H1 (cell line): ENCODE results near the gene GRIK5.

DNA sequence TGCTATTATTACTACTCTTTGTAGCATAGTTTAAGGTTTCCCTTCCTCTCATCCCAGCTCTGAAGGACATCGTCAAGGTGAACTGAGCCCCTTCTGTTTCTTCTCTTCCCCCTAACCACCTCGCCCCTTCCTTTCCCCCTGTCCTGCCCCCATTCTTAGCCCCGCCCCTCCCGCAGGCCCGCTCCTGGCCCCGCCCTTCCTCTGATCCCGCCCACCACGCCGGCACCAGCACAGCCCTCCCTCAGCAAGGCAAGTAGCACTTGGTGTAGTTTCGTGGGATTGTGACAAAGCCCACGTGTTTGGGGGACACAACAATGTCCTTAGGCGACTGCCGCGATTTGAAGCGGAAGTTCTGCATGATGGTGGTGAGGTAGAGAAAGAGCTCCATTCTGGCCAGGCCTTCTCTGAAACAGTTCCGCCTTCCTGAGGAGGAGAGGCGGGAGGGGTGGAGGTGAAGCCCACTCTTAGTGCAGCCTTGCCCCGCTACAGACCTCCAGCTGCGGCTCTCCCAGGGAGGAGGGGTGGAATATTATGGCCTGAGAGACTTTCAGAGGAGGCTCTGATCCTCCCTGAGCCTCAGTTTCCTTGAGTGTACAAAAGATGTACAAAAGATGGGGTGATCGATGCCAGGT is 26.3 kb upstream of the CYP2A7 start:
- RRBS, result no CpG with 5 or more reads among the region's 20 CpGs
CAGE:
- cytosol, long polyA plus RNA, result no peak
- long polyA plus RNA, result no peak
- nucleus, long polyA plus RNA, result no peak

GRCh38 chr19:41219567-41219837 is 479 bp downstream of the AXL start:
- RRBS, result 45% methylated on average over 1 of the region's 4 CpGs
CAGE:
- cytosol, long polyA plus RNA, result no peak
- long polyA plus RNA, result no peak
- nucleus, long polyA plus RNA, result no peak

DNA sequence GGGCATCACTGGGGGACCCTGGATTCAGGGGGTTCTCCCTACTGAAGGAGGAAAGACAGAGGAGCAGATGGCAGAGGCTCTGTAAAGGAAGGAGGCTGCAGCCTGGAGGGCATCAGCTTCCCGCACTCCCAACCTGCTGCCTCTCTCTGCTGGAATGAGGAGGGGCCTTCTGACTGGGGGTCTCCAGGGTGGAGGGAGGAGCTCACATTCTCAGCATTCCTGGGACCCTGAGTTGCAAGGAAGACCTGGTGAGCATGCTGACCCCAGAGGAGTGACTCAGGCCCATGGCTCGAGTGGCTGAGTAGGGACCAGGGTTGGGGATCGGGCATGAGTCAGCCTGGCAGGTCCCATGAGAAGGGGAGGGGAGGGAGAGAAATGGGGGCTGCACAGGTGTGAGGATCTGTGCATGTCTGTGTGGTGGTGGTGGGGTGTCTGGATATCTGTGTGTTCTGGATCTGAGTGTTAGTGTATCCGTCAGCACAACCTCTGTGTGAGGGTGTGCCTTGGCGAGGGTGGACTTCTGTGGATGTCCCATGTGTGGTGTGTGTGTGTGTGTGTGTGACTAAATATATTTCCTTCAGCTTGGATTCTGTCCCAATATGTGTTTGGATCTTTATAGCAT is 4.5 kb downstream of the AXL start:
- RRBS, result no CpG with 5 or more reads among the region's 5 CpGs
CAGE:
- cytosol, long polyA plus RNA, result no peak
- long polyA plus RNA, result no peak
- nucleus, long polyA plus RNA, result no peak

GRCh38 chr19:41310814-41311197 is 834 bp downstream of the CCDC97 start:
- RRBS, result no CpG with 5 or more reads among the region's 9 CpGs
CAGE:
- cytosol, long polyA plus RNA, result no peak
- long polyA plus RNA, result no peak
- nucleus, long polyA plus RNA, result no peak

DNA sequence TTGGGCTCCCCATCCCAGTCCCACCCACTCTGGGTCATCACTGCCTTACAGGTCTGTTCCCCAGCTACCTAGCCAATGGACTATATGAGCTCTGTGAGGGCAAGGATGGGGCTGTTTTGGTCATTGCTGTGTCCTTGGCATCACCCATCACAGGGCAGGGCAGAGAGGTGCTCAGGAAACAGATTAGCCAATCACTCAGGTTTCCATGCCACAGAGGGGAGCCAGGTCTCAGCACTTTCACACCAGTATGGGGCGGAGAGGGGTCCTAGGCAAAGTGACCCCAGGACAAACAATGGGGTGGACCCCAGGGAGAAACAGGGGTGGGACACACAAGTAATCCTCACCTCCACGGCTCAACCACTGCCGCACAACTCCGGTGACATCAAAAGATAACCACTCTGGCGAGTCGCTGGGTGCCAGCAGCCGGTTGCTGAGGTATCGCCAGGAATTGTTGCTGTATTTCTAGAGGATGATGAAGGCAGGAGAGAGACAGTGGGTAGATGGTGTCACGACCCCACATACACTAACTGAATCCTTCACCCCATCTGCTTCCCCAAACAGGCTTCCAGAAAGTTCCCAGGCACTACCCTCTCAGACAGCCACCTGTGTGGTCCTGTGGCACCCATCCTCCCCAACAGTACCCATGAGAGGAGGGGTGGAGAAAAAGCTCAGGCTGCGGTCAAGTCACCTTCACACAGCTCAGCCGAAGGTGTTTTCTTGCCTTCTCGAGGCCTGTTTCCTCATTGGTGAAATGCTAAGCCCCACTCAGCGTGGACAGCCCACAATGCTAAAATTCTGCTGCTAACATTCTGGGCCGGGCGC is 9.1 kb downstream of the TGFB1 start:
- RRBS, result 98% methylated on average over 4 of the region's 15 CpGs
CAGE:
- cytosol, long polyA plus RNA, result no peak
- long polyA plus RNA, result no peak
- nucleus, long polyA plus RNA, result no peak

DNA sequence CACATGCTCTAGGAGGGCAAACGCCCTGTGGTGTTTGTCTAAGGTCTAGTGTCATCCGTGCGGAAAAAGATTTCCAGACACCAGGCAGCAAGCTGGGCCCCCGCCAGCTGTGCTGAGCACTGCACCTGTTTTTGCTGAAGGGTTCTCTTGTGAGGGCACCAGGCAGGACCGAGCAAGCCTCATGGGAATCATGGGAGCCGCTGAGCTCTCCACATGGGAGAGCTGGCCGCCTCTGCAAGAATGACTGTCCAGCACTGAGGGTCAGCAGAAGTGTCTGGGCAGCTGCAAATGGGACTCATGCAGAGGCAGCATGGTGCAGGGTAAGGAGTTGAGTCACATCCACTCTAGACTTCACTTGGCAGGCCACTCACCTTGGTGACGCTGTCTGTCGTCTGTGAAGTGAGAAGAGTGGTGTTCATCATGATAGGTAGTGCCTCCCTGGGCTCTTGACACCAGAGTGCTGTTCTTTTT is 12.0 kb downstream of the B3GNT8 start:
- RRBS, result no CpG with 5 or more reads among the region's 9 CpGs
CAGE:
- cytosol, long polyA plus RNA, result no peak
- long polyA plus RNA, result no peak
- nucleus, long polyA plus RNA, result no peak

GRCh38 chr19:41456526-41456952 is 13.6 kb downstream of the ERICH4 start:
- RRBS, result no CpG with 5 or more reads among the region's 4 CpGs
CAGE:
- cytosol, long polyA plus RNA, result no peak
- long polyA plus RNA, result no peak
- nucleus, long polyA plus RNA, result no peak

DNA sequence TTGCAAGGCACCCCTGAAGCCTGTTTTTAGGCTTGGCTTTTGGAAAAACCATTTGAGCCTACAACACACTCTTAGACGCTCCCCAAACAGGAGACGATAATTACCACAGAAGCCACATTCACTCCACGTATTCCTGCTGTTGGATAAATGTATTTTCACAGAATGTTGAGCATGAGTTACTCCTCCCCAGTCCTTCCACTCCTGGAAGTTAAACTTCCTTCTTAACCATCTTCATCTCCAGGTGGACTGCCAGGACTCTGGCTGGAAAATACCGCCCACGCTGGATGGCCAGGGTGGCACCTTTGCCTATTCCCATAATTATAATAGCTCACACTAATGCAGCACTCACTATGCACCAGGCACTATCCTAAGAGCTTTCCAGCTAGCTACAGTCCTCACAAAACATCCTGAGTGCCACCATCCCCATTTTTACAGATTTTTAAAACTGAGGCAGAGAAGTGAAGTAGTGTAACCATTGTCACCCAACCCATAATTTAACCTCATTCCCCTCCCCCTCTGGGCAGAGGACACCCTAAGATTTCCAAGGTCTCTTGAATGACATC is 18.3 kb downstream of the CEACAM6 start:
- RRBS, result no CpG with 5 or more reads among the region's 5 CpGs
CAGE:
- cytosol, long polyA plus RNA, result no peak
- long polyA plus RNA, result no peak
- nucleus, long polyA plus RNA, result no peak

DNA sequence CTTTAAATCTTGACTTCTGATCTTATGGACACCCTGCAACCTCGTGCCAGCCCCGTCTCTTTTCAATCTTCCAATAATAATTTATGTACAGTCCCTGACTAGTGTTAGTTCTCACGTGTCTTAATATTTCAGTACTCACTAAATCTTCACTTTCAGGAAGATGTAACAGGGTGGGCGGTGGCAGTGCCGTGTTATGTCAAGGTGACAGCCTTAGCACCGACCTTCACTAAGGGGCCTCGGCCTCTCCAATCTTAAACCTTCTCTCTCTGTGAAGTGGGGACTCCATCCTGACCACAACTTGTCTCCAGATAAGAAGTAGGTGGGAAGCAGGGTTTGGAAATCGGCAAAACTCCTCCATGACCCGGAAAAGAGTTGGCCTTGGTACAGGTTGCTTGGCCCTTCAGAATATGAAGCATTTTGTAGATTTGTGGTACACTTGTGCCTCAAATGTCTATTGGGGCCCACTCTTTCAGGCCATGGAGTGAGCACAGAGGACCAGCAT is 1.8 kb downstream of the RPS19 start:
- RRBS, result no CpG with 5 or more reads among the region's 9 CpGs
CAGE:
- cytosol, long polyA plus RNA, result no peak
- long polyA plus RNA, result no peak
- nucleus, long polyA plus RNA, result no peak

- RRBS, result no CpG with 5 or more reads among the region's 26 CpGs
CAGE:
- cytosol, long polyA plus RNA, result no peak
- long polyA plus RNA, result no peak
- nucleus, long polyA plus RNA, result no peak
These were observed 19.0 kb downstream of the ERFL start for GRCh38 chr19:41908928-41910068.

DNA sequence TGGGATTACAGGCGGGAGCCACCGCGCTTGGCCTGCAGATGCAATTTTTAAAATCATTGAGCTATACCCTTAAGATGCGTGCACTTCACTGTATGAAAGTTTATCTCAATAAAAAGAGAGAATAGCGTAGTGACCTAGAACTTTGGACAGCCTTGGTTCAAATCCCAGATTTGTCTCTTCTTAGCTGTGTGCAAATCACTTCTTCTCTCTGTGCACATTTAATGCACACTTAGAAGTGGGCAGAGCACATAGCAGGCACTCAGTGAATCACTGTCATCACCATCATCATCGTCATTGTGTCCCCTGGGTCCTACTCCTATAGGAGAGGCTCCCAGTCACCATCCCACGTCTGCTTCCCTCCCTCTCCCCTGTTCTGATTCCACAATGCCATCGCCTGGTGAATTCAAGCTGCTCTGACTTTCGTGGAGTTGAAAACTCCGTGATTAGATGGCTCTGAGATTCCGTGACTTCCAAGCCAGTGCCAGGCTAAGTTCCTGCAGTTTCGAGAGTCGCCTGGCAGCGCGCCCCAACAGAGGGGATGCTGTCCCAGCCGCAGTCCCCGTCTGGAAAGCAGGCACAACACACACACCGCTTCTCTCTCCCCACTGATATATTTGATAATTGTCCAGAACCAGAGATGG is 7.0 kb upstream of the RABAC1 start:
- RRBS, result no CpG with 5 or more reads among the region's 18 CpGs
CAGE:
- cytosol, long polyA plus RNA, result no peak
- long polyA plus RNA, result no peak
- nucleus, long polyA plus RNA, result no peak

- RRBS, result 2% methylated on average over 3 of the region's 23 CpGs
CAGE:
- cytosol, long polyA plus RNA, result no peak
- long polyA plus RNA, result no peak
- nucleus, long polyA plus RNA, result start-site peak on the minus strand at chr19:42070188-42070226, 53 reads
These were observed at the start of gene GRIK5 for GRCh38 chr19:42069984-42070639. GRIK5 (minus strand) TSS chr19:42070206.

DNA sequence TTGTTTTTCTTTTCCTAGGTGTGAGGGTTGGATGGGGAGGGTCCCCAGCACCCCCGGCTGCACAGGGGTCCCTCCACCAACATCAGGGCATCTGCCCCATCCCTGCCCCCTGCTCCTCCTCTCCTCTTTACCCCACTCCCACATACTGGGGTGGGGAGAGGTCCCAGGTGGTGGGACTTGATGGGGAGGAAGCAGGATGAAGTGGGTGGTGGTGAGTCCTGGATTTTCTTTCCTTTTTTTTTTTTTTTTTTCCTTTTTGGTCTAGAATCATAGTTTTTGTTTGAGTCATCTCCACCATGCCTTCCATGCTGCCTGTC is 12.3 kb downstream of the ZNF574 start:
- RRBS, result no CpG with 5 or more reads among the region's 1 CpG
CAGE:
- cytosol, long polyA plus RNA, result no peak
- long polyA plus RNA, result no peak
- nucleus, long polyA plus RNA, result no peak

DNA sequence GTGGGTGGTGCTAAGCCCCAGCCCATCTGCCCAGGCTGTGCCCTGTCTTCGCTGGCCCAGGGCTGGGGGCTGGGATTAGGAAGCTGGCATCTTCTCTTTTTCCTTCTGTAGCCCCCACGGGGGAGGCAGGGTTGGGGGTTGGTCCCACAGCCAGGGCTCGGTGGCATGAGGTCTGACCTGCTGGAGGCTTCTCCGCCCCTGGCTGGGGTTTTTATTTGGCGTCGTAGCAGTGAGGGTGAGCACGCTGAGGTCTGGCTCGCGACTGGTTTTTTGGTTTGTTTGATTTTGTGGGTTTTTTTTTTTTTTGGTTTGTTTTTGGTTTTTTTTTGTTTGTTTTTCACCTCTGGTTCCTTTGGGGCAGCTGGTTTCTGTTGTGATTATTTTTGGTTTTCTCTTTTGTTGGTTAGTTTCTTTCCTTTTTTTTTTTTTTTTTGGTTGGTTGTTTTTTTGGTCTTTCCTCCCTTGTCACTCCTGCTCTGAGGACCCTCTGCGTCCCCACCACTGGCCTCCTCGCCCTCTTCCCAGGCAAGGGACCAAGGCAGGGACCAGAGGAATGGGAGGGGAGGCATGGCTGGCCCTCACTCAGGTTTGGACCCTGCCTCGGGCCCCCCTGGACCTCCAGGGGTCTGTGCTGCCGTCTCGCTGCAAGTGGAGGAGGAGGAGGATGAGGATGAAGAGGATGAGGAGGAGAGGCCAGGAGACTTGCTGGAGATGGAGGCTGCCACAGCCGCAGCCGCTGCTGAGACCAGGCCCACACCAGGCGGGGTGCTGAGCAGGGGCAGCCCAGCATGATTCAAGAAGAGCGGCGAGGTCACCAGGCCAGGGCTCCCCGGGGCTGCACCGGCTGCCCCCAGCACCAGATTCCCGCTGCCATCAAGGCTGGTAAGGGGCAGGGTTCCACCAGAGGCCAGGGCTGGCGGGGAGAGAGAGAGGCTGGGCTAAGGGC is 15.0 kb downstream of the ZNF574 start:
- RRBS, result 75% methylated on average over 2 of the region's 23 CpGs
CAGE:
- cytosol, long polyA plus RNA, result no peak
- long polyA plus RNA, result start-site peak on the minus strand centred at position 488 of the sequence, 69 bp wide, 38 and 32 reads in 2 replicates
- nucleus, long polyA plus RNA, result start-site peak on the minus strand centred at position 505 of the sequence, 37 bp wide, 36 reads

- RRBS, result no CpG with 5 or more reads among the region's 6 CpGs
CAGE:
- cytosol, long polyA plus RNA, result no peak
- long polyA plus RNA, result no peak
- nucleus, long polyA plus RNA, result no peak
These were observed 22.8 kb downstream of the ZNF574 start for GRCh38 chr19:42098683-42099267.

DNA sequence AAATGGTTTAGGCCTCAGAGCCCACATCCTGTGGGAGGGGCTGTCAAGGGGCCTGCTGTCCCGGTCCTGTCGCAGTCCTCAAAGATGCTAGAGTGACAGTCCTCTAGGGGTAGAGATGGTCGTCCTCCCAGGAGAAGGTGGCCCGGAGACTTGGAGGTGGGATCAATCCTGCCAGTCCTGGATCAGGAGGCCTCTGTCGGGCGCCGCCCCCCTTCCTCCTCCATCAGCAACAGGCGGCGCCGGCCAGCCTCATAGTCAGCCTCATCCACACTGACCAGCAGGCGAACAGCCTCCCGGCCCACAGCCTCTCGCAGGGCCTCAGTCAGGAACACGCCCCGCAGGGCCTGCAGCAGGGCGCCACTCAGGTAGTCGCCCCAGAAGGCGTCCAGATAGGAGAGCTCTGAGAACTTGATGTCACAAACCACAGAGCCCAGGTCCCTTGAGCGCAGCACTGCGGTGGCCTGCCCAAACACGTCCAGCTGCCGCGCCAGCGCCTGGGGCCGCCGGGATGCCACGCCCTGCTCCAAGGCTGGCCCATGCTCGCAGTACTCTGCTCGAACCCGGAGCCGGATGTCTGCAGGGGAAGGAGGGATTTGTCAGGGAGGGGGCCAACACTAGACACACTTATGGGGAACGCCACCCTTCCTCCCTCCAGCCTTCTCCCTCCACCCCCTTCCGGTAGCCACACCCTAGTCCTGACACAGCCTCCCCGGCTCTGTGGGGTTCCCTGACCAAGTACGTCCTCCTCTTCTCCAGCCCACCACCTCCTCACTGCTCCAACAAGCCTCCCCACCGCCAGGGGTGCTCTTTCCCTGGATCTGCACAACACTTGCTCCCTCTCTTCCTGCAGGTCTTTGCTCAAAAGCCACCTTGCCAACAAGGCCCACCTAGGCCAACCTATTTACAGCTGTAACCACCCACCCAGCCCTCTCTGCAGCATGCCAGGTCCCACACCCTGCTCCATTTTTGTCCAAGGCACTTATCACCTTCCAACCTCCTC is 17.9 kb downstream of the DEDD2 start:
- RRBS, result 89% methylated on average over 15 of the region's 36 CpGs
CAGE:
- cytosol, long polyA plus RNA, result no peak
- long polyA plus RNA, result no peak
- nucleus, long polyA plus RNA, result no peak

GRCh38 chr19:42252774-42252954 is 2.3 kb downstream of the ERF start:
- RRBS, result no CpG with 5 or more reads among the region's 6 CpGs
CAGE:
- cytosol, long polyA plus RNA, result no peak
- long polyA plus RNA, result no peak
- nucleus, long polyA plus RNA, result no peak

DNA sequence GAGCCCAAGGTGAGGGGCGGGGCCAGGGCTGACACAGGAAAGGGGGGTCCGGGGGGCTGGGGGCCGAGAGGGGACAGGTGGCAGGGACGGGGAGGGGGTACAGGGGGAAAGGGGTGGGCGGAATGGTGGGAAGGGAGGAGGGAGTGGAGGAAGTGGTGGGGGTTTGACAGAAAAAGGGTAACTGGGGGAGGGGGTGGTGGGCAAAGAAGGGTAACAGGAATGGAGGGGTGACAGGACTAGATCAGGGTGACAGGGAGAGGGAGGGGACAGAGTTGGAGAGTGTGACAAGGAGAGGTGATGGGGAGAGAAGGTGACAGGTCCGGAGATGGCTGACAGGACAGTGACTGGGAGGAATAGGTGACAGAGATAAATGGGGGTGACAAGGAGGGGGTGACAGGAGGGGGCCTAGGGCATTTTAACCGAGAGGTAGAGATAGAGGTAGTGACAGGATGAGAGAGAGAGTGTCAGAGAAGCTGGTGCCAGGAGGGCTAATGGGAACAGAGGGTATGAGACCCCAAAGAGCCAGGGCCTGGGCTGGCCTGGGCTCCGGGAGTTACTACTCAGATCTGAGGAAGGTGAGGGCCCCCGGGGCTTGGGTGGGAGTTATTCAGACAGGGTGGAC is 432 bp downstream of the CIC start:
- RRBS, result 15% methylated on average over 3 of the region's 9 CpGs
CAGE:
- cytosol, long polyA plus RNA, result no peak
- long polyA plus RNA, result no peak
- nucleus, long polyA plus RNA, result no peak

DNA sequence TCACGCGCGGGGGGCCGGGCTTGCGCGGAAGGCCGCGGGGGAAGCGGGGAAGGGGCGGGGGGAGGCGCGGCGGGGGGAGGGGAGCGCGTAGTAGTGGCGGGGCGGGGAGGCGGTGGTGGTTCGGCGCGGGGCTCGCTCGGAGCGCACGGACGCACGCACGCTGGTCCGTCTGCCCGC is 14.8 kb downstream of the CIC start:
- RRBS, result under 1% methylated on average over 4 of the region's 30 CpGs
CAGE:
- cytosol, long polyA plus RNA, result no peak
- long polyA plus RNA, result no peak
- nucleus, long polyA plus RNA, result no peak

GRCh38 chr19:42316689-42317410 is 3.7 kb downstream of the TMEM145 start:
- RRBS, result no CpG with 5 or more reads among the region's 25 CpGs
CAGE:
- cytosol, long polyA plus RNA, result no peak
- long polyA plus RNA, result no peak
- nucleus, long polyA plus RNA, result no peak